Right common carotid artery plus branches (tissue), 1 donor: ENCODE measurements around a stretch of chr2.

- PRO-cap = no peak
Measured at GRCh38 chr2:195575763-195576596, 81.0 kb upstream of the SLC39A10 start.

GRCh38 chr2:196152751-196153363 is 18.5 kb downstream of the STK17B start:
- PRO-cap = no peak

DNA sequence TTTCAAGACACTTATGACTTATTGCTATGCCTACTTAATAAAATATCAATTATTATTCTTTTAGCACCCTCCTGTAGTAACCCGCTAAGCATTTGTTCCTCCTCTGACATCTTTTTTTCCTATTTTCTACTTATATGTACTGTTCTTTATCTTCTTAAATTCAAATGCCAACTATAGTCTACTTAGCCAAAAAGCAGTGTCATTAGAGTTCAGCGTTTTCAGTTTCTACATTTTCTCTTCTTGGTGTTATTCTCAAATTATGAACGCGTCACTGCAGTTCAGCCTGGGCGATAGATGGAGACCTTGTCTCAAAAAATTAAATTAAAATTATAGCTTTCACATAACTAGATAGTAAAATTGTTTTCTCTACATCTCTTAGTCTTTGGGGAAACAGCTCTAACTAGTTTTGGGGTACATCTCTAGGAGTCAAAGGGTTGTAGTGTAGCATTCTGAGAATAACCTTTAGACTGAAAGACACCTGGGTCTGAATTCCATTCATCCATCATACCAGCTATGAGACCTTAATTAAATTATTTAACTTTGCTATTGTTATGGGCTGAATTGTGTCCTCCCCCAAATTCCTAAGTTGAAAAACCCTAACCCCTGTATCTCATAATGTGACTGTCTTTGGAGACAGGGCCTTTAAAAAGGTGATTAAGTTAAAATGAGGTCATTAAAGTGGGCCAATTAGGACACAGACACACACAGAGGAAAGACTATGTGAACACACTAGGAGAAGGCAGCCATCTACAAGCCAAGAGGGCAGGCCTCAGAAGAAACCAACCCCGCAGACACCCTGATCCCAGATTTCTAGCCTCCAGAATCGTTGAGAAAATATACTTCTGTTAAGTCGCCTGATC is 6.6 kb downstream of the STK17B start:
- PRO-cap = no peak

DNA sequence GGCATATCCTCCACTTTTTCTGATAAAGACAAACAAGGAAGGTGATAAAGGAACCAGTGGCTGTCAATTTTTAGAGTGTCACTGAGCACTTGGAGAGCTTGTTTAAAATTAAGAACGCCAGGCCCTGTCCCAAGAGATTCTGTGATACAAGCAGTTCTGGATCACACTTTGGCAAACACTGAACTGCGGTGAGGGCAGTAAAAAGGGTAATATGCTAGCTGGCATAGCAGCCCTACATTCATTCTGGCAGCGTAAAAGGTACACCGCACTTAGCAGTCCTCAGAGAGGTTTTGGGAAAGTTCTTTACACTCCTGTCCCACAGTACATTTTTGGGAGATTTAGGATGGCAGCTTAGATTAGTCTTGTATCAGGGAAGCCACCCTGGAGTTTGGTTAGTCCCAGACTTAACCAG is 55.2 kb downstream of the HECW2 start:
- PRO-cap = no peak

DNA sequence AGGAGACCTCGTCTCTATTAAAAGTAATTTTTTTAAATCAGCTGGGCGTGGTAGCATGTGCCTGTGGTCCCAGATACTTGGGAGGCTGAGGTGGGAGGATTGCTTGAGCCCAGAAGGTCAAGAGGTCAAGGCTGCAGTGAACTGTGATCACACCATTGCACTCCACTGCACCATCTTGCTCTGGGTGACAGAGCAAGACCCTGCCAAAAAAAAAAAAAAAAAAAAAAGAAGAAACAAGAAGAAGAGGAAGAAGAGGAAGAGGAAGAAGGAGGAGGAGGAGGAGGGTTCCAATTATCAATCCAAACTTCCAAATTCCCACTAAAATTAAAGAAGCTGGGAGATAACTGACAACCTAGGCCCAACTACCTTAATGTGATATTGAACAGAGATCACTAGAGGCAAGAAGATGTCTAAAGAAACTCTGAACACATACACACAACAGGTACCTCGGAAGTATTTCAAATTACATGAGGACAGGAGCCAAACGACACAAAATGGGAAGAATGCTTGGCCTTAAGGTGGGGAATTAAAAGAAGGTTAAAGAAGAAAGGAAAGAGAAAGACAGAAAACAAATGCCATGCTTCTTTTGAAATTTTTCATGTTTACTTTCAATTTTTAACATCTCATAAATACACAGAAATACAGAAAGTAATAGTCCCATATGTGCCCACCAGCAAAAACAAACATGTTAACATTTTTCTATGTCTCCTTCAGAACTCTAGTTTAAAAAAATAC is 157.4 kb downstream of the ANKRD44 start:
- PRO-cap = no peak

DNA sequence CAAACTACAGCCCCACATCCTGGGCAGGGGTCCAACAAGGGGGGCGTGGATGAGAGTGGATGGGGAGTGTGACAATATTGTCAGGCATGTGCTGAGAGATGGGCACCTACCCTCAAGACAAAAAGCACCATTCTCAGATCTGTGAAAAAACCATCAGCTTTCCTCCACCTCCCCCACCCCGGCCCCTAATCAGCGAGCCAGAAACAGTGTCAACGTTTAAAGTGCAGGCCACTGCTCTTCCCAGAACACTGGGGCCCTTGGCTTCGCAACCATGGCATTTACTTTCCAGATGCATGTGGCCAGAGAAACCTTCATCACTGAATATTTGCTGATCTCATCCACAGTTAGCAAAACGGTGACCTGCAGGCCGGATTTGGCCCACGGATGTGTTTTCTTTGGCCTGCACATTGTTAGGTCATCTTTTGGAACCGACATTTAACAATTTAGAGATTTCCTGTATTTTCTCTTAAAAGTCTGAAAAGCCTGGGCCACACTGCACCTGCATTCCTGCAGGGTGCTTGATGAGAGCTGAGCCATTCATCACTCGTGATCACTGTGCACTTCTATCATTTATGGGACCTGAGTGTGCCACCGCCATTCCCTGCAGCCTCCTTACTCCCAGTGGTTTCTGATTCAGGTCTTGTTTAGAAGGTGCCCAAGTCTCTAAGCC is 130.6 kb downstream of the ANKRD44 start:
- PRO-cap = no peak

DNA sequence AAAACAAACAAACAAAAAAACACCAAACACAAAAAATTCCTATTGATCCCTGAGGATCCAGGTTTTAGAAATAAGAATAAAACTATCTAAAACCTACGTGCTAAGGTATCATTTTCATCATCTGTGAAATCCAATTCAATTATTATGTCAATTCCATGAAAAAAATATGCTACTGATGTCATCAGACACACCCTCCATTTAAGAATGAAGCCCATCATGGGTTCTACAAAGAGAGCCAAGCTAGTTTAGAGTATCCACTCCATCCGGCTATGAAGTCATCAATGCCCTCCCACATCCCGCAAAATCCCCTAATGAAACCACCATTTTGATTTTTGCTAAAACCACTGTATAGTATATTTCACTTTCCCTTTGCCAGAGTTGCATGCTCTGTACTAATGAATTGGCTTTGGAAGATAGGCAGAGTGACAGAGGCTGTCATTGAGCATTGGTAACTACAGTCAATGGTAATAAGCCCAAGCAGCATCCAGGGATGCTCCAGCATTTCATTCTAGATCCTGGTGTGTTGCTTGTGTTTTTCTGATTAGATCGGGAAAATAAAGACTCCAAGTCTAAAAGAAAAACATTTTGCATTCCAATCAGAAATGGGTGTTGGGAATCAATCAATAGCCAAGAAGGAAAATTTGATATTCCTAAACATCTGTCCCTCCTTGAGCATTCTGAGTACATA is 118.6 kb downstream of the ANKRD44 start:
- PRO-cap = no peak

- PRO-cap = no peak
Measured at GRCh38 chr2:197209753-197210436, 100.7 kb downstream of the ANKRD44 start.

DNA sequence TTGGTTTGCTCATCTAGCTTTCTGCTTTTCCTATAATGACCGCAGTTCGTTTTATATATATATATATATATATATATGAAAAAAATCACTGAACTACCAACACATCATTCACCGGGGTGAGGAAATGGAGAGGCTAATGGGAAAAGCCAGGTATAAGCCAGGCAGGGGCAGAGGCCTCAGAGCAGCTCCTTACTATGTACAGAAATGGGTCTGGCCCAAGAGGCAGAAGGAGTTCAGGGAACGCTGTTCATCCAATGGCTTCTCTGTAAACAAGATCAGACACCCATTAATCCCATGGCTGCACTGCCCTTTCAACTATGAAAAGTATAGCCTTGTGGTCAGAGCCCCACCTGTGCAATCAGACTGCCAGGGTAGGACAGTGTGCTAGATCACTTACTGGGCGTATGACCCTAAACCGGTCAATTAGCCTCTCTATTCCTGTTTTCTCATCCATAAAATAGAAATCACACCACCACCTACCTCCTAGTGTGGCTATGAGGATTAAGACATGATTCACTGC is 4.6 kb downstream of the ANKRD44 start:
- PRO-cap = no peak

GRCh38 chr2:197414075-197414411 is 20.8 kb downstream of the SF3B1 start:
- PRO-cap = no peak

GRCh38 chr2:197499524-197499682 is 237 bp downstream of the HSPD1 start:
- PRO-cap = no peak

- PRO-cap = no peak
Measured at GRCh38 chr2:197581887-197582310, 66.0 kb downstream of the MOB4 start.

DNA sequence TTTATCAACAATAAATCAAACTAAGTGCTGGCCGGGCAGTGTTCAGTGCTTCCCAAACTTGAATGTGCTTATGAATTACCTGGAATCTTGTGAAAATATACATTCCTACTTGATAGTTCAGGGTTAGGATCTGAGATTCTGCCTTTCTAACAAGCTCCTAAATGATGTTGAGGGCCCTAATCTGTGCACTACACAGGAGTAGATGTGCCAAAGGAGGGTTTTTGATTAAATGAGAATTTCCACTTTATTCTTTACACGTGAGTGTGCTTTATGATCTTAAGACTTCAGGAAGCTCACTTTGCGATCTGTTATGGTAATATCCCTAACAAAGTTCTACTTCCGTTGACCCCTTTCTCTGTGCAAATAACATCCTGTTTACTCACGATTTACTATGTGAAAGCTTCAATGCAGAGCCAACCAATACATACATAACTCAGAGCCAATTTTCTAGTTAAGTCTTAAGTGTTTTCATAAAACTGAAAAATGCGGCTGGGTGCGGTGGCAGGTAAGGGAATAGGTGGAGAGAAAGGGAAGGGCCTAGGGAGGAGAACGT is 87.4 kb downstream of the PLCL1 start:
- PRO-cap = no peak

DNA sequence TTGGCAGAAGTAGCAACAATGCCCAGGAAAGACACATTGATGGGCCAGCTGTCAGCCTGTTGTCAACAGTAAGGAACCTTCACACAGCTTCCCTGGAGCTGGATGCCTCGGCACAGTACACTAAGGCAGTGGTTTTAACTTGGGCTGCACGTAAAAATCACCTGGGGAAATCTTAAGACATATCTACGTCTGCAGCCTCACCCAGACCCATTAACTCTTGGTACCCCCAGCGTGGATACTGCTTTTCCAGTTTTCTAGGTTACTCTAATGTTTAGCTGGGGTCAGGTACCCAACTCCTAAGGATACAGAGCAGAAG is 679.8 kb downstream of the SATB2 start:
- PRO-cap = no peak

DNA sequence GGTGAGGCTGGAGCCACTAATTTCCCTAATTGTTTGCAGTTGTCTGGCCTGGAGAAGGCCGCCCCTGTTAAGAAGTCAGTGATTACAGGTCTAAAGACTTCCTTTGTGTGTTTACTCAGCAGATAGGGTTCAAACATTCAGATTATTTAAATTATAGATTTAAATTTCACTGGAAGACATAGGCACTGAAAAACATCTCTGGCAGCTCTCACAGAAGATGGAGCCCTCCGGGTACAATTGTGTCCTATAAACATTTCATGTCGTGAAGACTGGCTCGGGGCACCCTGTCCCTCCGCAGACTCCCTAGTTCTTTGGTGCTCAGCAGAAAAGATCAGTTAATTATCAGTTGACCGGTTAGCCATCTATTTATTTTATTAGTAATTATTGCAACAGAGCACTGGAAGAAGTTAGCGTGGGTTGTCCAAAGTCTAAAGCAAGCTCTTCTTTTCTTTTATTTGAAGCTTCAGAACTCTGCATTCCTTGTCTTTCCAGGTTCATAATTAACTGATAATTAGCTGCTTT is 489.5 kb downstream of the SATB2 start:
- PRO-cap = no peak

GRCh38 chr2:199309753-199310530 is 147.8 kb downstream of the SATB2 start:
- PRO-cap = no peak

GRCh38 chr2:199458124-199459002 is 624 bp upstream of the SATB2 start:
- PRO-cap = unidirectional peak, plus-strand start at chr2:199458652; unidirectional peak, minus-strand start at chr2:199458698

GRCh38 chr2:199468152-199469045 is 10.7 kb upstream of the SATB2 start:
- PRO-cap = no peak

DNA sequence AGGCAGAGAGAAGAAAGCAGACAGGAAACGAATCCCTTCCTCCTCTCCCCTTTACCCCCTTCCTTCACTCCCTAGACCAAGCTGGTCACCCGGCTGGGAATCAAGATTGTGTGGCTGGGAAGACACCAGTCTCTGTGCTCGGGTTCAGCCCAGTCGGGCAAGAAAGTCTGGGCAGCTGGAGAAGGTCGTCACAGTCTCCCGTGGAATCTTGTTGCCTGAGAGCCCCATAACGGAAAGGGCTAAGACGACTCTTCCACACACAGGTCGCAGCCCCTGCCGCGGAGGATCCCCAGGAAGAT is 12.2 kb upstream of the SATB2 start:
- PRO-cap = no peak

GRCh38 chr2:199470291-199470669 is 12.5 kb upstream of the SATB2 start:
- PRO-cap = no peak